Gastroesophageal sphincter (tissue), 4 donors: ENCODE data around the gene BMAL2.

DNA sequence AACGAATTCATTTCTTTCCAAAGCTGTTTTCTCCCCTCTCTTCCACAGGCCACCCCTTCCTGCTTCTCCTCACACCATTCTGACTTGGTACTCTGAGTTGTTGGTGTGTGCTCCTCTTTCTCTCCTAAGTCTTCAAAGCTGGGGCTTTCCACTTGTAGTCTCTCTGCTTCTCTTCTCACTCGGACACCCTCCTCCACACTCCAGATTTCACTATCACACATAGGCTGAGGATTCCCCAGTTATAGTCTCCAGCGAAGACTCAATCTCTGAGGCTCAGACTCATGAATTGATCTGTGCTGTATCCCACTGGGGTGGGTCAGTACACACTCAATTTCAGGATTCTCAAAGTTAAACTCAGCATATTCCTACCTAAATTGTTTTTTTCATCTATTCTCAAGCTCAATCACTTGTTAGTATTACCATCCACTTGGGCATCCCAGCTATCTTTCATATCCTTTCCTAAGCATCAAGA is 201.1 kb downstream of the SSPN start:
- PRO-cap, result no peak
- RAMPAGE, long total RNA, 4 experiments, result no peak in any of the 4 experiments

DNA sequence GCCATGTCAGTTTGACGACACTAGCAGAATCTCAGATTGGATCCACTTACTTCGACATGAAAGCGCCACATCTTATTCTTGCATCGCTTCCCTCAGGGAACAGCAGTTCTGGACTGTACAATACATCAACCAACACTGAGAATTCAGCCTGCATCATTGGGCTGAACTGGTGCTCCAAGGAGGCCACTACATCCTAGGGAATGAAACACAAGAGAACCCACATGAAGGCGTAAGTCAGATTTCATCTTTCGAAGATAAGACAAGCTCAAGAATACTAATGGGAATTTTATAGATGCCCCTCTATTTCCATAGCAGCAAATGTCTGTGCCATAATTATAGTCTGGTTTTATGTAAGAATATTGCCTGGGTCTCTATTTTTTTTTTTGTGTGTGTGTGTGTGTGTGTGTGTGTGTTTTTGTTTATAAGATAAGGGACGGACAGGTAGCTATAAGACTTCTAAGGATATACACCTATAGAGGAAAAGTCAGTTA is 276.8 kb downstream of the ITPR2 start:
- PRO-cap, result no peak
- RAMPAGE, long total RNA, 4 experiments, result no peak in any of the 4 experiments

DNA sequence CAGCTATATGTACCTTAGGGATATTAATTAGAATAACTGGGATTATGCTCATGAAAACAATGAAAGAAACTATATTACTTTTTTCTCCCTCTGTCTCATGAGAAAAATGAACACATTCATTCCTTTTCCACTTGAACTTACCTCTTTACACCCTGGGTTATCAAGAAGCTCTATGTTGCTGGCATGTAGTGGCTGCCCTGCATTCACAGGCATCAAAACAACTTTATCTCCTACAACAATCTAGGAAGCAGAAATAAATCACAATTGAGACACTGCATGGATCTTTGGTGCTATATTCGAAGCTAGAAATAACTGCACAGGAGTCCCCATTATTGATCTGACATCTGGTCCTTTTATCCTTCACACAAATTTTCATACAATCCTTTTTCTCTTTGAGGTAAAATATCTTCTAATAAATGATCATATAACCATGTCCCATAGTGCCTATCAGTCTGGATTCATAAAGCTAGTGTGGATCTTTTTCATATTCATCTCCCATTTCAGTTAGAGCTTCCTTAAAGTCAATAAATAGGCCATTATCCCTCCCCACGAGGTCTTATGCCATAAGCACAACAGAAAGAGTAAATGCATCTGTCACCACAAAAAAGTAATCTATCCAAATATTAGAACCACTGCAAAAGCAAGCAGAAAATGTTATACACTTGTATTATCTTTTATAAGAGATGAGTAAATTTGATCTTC is 116.8 kb downstream of the ITPR2 start:
- PRO-cap, result no peak
- RAMPAGE, long total RNA, 4 experiments, result no peak in any of the 4 experiments

- PRO-cap, result no peak
- RAMPAGE, long total RNA, 4 experiments, result no peak in any of the 4 experiments
These were observed 96.0 kb downstream of the ITPR2 start for GRCh38 chr12:26736942-26737421.

DNA sequence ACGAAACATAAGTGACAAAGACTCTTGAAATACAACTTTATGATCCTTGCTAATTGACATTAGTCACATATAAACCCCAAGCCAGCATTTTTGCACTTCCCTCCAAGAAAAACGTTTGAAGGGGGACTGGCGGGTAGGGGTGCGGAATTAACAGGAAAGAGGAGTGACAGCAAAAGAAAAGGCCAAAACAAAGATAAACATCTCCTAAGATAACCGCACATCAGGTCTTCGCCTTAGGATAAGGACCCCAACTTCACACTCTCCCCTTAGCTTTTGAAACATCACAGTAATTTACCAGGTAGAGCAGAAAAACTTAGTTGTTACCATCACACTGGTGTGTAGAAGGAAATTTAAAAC is 664 bp downstream of the INTS13 start:
- PRO-cap, result no peak
- RAMPAGE, long total RNA, 4 experiments, result no peak in any of the 4 experiments

- PRO-cap, result no peak
- RAMPAGE, long total RNA, 4 experiments, result no peak in any of the 4 experiments
These were observed 1.6 kb downstream of the FGFR1OP2 start for GRCh38 chr12:26939881-26940324.

DNA sequence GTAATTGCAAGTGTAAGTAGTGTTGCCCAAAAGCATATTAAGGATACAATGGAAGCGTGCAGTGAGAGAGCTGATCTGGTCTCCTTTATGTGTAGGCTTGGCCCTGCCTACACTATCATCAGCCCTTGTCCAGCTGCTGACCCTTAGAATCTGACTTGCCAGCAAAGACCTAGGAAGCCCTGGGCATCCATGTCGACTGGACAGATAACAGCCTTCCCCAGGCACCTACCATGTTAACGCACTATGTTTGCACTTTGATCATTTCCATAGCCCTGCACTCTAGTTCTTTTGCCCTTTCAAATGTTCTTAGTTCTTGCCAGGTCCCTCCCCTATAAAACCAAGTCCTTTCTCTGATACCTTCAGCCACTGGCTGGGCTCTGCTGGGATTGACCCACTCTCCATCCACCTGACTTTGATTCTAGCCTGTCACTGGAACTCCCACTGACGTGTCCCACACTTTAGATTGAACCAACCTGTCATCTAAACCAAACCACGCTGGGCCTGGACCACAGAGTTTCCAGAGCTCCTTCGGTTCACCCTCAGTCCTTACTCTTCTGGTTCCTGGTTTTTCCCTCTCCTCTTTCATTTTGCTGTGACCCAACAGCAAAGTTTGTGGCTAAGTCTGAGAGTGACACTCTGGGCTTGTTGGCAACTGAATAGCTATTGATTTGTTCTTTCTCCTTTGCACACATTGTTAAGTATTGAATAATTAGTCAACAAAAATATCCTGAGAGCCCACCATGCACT is 51.9 kb upstream of the STK38L start:
- PRO-cap, result no peak
- RAMPAGE, long total RNA, 4 experiments, result no peak in any of the 4 experiments

DNA sequence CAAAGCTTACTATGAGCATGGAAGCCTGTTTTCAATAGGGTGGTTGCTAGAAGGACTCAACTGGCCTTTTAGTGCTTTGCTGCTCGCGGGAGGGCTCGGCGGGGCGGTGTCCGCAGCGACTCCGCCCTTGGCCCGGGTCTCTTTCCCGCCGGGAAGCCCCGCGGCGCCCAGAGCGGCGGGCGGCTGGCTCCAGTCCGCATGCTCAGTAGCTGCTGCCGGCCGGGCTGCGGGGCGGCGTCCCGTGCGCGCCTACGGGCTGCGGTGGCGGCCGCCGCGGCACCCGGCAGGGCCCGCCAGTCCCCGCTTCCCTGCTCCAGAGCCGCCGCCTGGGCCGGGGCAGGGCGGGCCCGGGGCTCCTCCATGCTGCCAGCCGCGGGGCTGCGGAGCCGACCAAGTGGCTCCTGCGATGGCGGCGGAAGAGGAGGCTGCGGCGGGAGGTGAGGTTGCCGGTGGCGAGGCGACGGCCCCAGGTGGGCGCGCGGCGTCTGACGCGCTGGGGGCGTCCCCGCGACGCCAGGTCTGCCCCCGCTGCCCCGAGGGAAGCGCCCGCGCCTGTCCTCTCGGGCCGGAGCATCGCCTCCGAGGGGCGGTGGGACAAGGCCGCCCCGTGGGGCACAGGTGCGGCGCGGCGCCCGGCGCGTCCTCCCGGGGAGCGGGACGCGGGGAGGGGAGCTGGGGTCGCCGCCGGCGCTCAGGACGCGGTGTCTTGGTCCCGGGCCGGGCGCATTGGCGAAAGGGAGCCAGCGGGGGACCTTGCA is at the start of gene BMAL2:
TSS of gene BMAL2 (plus strand) at position 170 of the 758 bp plus-strand sequence.
- PRO-cap, result unidirectional peak, plus-strand start at position 170 of the sequence; bidirectional peak, plus-strand start at position 199 of the sequence, minus-strand start at position 211 of the sequence
- RAMPAGE, long total RNA, 4 experiments, result no peak in any of the 4 experiments

GRCh38 chr12:27688828-27689230 is 7.4 kb upstream of the REP15 start:
- PRO-cap, result no peak
- RAMPAGE, long total RNA, 4 experiments, result no peak in any of the 4 experiments

- PRO-cap, result no peak
- RAMPAGE, long total RNA, 4 experiments, result no peak in any of the 4 experiments
These were observed 11.6 kb upstream of the MANSC4 start for GRCh38 chr12:27791429-27792238.

- PRO-cap, result no peak
- RAMPAGE, long total RNA, 4 experiments, result no peak in any of the 4 experiments
These were observed 17.6 kb upstream of the MANSC4 start for GRCh38 chr12:27797594-27797986.

DNA sequence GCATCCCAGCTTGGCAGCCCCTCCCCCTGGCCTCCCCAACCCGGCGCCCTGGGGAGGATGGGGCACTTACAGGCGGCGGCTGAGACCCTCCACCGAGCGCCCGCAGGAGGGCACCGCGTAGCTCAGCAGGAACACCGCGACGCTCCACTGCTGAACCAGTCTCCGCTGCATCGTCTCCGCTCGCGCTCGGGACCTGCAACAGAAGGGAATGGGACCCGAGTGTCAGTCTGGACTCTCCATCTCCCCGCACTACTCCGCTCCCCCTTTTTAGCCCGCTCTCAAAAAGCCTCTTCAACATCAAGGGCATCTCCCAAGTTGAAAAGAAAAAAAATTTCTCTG is 3.2 kb downstream of the PTHLH start:
- PRO-cap, result no peak
- RAMPAGE, long total RNA, 4 experiments, result no peak in any of the 4 experiments

DNA sequence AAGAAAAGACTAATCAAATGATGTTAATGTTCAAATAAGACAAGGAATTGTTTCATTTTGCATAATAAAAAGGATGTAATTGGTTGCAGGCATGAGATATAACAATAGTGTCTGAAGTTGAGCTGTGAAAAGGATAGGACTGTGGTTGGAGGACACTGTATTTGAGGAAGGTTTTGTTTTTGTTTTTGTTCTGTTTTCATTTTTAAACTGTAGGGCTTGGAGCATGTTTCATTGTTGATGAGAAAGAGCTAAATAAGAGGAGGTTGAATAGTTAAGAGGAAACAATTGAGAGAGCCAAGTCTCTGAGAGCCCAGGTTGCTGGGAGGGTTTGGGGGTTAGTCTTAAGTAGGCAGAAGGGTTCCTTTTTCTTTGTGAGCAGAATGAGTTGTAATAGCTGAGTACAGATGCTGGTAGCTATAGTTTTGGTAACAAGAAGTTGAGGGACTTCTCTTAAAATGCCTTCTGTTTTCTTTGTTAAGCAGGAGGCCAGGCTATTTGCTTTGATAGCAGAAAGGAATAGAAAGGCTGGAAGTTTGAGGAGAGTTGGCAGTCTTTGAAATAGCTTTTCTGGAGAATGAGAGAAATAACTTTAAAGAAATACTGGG is 58.4 kb downstream of the CCDC91 start:
- PRO-cap, result no peak
- RAMPAGE, long total RNA, 4 experiments, result no peak in any of the 4 experiments

DNA sequence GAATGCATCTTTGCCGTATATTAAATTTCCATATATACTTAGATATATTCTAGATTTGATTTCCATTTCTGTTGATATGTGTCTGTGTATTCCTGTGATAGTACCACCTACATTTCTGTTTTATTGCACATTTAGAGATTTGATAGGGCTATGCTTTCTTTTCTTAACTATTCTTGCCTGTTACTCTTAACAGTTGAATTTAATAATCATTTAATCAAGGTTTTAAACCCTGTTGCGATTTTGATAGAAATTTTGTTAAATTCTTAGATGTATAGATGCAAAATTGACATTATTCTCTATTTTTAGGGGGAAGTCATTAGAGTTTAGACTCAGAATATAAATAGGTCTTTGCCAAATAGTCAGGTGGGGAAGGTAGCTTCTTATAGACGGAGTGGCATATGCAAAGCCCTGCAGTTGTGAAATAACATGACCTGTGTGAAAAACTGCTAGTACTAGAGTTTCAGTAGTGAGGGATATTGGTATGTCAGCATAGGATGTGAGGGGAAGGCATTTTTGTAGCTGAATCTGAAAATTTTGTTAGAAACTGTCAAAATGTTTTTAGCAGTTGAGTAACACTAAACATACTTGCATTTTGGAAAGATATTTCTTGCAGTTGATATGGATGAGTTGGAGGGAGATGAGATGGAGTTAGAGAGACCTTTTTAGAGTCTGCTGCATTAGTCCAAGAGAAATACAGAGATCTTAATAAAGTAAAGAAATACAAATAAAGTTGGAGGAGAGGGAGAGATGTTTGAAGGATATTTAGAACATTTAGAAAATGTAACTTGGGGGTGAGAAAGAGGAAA is 133.4 kb downstream of the CCDC91 start:
- PRO-cap, result no peak
- RAMPAGE, long total RNA, 4 experiments, result no peak in any of the 4 experiments

GRCh38 chr12:28415846-28416644 is 225.8 kb downstream of the CCDC91 start:
- PRO-cap, result no peak
- RAMPAGE, long total RNA, 4 experiments, result start-site peak on the plus strand in 1 of 4 experiments, at chr12:28415830-28416630 at its widest, 7 reads per replicate

DNA sequence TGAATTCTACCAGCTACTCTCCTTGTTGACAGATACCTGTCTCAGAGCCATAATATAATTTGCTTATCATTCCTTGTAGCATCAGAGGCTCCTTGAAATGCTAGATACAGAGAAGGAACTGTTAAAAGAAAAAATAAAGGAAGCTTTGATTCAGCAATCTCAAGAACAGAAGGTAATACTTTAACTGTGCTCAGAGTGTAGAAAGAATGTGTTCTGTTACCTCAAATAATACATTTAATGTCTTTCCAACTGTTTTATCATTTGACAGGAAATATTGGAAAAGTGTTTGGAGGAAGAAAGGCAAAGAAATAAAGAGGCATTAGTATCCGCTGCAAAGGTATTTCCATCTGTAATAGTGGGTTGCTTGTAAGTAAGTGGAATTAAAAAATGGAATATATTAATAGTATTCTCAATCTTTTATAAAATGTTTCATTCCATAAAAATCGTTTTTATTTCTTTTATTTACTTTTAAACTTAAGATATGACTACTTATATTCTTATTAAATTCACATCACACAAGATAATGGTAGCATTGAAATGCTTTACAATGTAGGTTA is 259.9 kb downstream of the CCDC91 start:
- PRO-cap, result no peak
- RAMPAGE, long total RNA, 4 experiments, result no peak in any of the 4 experiments

- PRO-cap, result no peak
- RAMPAGE, long total RNA, 4 experiments, result no peak in any of the 4 experiments
These were observed 377.1 kb upstream of the FAR2 start for GRCh38 chr12:28772015-28772270.

DNA sequence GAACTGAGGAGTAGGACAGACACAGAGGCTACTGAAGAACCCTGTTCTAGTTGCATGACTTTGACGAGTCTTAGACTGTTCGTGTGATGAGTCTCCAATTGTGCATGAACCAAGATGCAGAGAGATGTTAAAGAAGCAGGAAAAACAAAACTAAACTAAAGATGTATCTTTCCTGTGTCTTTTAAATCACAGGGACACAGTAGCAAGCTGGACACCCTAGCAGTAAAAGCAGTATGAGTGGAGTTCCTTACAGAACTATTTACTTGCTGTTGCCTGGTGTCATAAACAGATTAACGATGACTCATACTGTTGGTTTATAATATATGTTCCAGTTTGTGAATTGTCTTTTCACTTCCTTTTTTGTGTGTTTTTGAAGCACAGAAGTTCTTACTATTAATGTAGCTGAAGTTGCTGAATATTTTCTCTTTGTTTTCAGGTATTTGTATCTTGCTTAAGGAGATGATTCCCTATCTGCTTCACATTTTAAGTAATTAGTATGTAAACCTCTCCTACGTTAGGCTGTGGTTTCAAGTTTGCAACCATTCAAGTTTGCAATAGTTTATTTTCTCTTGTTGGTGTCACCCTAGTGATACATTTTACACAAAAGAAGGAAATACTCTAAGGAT is 15.7 kb downstream of the FAR2 start:
- PRO-cap, result no peak
- RAMPAGE, long total RNA, 4 experiments, result no peak in any of the 4 experiments

DNA sequence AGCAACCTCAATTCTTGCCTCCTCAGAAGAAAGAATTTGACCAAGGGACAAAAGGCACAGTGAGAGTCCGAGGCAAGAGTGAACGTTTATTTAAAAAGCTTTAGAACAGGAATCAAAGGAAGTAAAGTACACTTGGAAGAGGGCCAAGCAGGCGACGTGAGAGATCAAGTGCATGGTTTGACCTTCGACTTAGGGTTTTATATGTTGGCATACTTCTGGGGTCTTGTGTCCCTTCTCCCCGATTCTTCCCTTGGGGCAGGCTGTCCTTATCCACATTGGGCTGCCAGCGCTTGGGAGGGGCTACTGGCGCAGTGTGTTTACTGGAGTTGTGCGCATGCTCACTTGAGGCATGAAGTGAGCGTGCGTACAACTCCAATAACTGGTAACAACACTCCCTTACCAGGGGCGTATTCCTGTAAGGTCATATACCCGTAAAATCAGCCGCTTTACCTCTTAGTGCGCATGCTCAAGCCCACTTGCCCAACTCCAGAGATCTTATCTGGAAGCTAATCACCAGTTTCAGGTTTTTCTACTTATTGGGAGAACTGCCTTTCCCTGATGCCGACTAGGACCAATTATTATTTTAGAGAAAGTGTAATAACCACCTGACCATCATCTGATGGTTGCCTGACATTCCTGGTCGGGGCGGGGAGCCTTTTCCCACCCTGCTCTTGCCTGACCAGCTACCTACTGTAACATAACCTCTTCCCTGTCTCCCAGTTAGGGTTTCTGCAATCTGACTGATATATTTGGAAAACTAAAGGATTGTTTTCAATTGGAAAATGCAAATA is 71.8 kb downstream of the FAR2 start:
- PRO-cap, result no peak
- RAMPAGE, long total RNA, 4 experiments, result no peak in any of the 4 experiments

- PRO-cap, result no peak
- RAMPAGE, long total RNA, 4 experiments, result no peak in any of the 4 experiments
These were observed 7.8 kb upstream of the OVCH1 start for GRCh38 chr12:29505087-29505950.